ENCODE results near the genes KLHL36 and USP10.

GRCh38 chr16:81697610-81698825 is 81.1 kb upstream of the PLCG2 start:
- PRO-cap, result no peak

- PRO-cap, result no peak
These were observed 44.0 kb downstream of the PLCG2 start for GRCh38 chr16:81822829-81823710.

DNA sequence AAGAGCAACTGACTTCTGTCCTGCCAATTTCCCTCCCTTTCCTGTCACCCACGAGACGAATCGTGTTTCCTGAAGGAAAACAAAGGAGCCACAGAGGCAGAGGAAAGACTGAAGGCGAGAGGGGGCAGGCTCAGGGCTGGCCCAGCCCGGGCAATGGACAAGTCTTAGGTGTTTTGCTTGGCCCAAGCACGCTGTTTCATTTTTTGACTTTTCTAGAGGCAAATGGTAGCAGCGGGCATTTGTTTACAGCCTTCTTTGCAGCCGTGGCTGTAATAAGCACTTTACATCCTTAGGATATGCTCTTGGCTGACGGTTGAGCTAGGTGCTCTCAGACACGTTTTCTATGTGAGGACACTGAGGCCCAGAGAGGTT is 83.0 kb downstream of the PLCG2 start:
- PRO-cap, result no peak

DNA sequence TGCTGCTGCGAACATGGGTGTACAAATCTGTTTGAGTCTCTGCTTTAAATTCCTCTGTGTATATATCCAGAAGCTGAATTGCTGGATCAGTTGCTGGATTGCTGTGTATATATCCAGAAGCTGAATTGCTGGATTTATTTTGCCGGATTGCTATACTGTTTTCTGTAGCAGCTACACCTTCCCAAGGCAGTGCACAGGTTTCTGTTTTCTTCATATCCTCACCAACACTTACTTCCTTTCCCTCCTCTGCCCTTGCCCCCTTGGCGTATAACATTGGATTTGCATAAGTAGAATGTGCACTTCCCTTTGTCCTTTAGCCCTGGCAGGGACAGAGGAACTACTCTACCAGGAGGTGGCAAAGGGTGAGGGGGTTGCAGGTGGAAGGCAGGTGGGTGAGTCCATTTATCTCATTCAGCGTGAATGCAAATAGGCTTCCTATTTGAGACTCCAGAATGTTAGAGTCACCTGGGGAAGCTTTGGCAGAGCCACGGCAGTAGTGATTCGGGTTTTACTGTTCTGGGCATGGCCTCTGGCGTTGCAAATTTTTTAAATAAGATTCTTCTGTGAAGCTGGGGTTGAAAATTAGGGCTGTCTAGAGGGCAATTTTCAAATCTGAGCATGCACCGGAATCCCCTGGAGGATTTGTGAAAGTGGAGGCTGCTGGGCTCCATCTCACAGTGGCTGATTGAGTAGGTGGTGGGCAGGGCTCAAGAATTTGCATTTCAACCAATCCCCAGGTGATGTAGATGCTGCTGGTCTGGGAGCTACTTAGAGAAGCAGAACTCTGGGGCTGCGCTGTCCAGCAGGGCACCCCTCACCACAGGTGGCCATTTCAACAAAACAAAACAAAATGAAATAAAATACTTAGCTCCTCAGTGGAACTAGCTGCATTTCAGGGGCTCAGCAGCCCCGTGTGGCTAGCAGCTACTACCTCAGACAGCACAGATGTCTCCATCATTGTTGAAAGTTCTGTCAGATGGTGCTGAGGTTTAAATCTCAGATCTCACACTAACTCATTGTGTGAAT is 84.7 kb downstream of the PLCG2 start:
- PRO-cap, result no peak

DNA sequence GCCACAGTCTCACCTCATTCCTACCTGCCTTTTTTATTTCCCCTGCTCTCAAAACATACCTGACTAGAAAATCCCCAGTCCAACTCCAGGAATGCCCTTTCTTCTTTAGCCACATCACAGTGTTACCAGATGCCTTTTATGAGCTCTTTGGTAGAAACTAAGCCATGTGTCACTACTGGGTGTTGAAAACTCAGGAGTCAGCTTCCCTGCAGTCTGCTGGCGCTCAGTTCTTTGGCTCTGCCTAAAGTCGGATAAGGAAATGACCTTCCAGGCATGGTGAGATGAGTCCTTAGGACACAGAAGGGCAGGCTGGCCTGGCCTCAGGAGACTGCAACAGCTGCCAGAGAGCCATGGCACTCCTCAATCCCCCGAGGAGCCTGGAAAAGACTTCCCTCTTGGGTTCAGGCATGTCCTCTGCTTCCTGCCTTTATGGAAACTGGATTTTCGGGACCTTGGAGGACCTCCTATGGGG is 89.1 kb downstream of the CDH13 start:
- PRO-cap, result no peak

- PRO-cap, result no peak
These were observed 94.2 kb upstream of the HSBP1 start for GRCh38 chr16:83713672-83713977.

- PRO-cap, result no peak
These were observed 3.4 kb upstream of the HSBP1 start for GRCh38 chr16:83804425-83804797.

- PRO-cap, result unidirectional peak, plus-strand start at chr16:83926960
These were observed 26.3 kb upstream of the OSGIN1 start for GRCh38 chr16:83926370-83927518.

- PRO-cap, result no peak
These were observed 27.7 kb downstream of the NECAB2 start for GRCh38 chr16:83995626-83996231.

- PRO-cap, result no peak
These were observed 5.1 kb downstream of the KCNG4 start for GRCh38 chr16:84234445-84235343.

- PRO-cap, result bidirectional peak, plus-strand start at chr16:84298673, minus-strand start at chr16:84298703
These were observed 3.8 kb downstream of the WFDC1 start for GRCh38 chr16:84298486-84298931.

GRCh38 chr16:84302377-84302566 is 7.6 kb downstream of the WFDC1 start:
- PRO-cap, result unidirectional peak, minus-strand start at chr16:84302502

DNA sequence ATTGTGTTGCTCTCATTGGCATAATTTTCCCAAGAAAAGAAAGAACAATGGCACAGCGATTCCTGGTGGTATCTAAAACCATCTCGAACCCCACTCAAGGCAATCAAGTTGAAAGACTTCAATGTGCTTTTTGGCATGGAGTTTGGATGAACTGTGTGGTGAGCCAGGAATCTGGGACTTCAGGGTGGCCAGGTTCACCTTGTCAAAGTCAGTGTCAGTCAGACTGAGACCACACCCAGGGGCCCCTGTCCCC is 25.7 kb downstream of the WFDC1 start:
- PRO-cap, result no peak

DNA sequence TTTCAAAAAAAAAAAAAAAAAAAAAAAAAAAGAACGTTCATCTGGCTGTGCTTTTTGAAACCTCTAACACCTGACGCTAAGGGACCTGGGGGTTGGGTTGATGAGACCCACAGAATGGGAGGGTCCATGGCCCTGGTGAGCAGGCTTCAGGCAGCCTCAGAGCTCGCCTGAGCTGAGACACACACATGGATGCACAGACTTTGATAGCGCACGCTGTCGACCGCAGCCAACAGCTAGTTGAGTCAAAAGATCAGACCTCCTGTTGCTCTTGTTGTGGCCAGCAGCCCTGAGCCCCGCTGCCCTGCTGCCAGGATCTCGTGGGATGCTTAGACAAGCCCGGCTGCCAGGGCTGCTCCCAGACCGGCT is 19.8 kb upstream of the MEAK7 start:
- PRO-cap, result no peak

DNA sequence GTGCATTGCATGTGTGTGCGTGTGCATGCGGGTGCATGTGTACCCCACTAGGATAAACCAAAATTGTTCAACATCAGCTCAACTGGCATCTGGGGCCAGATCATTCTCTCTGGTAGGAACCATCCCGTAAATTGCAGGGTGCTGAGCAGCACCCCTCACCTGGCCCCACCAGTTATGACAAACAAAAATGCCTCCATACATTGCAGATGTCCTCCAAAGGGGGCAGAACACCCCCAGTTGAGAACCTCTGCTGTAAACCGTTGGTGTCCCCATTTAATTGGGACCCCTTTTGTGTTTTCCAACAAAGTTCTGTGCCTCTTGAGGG is 26.0 kb downstream of the COTL1 start:
- PRO-cap, result no peak

DNA sequence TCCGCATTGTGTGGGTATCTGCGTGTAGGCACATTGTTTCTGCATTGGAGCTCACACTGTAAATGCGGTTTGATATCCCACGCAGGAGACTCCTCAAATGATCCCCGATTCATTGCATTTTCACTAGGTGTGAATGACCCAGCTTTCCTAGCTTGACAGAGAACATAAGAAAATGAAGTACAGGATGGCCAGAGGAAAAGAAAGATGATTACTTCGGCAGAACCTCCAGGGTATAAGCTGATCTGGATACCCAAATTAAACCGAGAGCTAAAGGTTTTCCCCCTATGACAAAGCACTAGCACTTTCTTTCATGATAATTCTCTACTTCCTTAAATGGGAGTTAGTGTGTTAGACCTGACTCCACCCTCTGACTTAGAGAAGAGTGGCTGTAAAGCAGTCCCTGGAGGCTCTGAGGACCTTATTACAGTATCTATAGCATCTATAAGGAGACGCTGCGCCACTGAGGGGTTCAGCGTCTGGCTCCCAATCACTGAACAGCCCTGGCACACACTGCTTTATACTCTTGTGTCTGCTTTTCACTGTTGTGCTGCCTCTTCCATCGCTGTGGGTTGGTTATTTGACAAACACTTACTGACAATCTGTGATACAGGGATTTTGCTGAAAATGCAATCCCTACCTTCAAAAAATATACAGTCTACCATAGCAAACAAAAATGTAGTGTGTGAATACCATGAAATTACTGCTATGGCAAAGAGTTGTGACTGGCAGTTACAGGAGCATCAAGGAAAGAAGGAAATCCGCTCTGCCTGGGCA is 17.1 kb downstream of the COTL1 start:
- PRO-cap, result no peak

DNA sequence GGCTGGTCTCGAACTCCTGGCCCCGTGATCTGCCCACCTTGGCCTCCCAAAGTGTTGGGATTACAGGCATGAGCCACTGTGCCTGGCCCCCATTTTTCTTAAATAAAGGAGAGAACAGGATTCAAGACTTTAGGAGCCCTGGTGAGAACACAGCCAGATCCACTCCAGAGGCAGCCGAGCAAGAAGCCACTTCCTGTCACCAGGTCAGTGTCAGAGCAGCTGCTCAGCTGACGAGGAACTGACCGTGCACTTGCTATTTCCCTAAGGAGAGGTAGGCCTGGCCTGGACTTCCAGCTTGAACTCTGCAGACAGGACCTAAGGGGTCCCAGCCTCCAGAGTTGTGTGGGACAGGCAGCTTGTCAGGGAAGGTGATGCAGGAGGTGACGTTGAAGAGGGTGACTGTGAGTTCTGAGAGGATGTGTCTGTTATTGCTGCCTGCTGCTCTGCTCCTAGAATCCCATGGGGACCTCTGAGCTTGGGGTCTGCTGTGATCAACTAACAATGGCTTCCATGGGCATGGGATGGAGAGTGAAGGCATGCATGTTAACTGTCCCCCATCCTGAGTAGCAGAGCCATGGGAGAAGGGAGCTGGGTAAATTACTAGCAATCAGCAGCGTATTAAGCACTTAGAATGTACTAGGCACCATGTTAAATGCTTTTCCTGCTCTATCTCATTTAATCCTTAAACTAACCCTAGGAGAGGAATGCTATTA is 7.0 kb upstream of the KLHL36 start:
- PRO-cap, result no peak

GRCh38 chr16:84647929-84648604 is at the start of gene KLHL36:
KLHL36 (plus strand) TSS chr16:84648511.
- PRO-cap, result bidirectional peak, plus-strand start at chr16:84648522, minus-strand start at chr16:84648178

DNA sequence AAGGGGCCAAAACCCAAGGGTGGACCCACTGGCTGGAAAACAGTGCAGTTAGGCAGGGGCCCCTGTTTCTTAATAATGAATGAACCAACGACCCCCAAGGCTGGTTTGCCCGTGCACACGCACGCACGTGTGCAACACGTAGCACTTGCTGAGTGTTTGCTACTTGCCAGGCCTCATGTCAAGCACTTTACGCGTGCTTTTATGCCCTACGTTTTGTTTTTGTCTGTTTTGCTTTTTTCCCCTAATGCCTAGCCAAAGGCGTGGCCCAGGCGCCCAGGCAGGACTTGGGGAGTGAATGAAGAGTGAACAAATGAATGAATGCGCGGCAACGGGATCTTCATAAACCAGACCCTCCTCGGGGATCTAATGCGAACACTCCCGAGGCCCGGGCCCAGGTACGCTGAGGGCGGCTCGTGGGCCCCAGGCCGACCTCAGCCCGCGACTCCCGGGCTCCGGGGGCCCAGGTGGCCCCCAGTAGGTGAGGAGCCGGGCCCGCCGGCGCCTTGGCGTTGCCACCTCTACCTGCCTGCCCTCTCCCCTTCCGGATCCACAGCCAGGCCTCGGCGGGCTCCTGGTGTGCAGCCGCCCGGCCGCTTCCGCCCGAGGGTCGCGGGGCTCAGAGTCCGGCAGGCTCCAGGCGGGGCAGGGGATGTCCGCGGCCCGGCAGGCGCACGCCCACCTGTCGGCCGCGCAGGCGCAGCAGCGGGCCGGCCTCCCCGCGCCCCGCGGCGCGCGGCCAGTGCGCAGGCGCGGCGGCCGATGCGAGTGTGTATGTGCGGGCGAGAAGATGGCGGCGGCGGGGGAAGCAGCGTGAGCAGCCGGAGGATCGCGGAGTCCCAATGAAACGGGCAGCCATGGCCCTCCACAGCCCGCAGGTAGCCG is at the start of gene USP10:
TSS of gene USP10 (plus strand) at position 764 of the 882 bp plus-strand sequence.
- PRO-cap, result bidirectional peak, plus-strand start at position 790 of the sequence, minus-strand start at position 684 of the sequence

DNA sequence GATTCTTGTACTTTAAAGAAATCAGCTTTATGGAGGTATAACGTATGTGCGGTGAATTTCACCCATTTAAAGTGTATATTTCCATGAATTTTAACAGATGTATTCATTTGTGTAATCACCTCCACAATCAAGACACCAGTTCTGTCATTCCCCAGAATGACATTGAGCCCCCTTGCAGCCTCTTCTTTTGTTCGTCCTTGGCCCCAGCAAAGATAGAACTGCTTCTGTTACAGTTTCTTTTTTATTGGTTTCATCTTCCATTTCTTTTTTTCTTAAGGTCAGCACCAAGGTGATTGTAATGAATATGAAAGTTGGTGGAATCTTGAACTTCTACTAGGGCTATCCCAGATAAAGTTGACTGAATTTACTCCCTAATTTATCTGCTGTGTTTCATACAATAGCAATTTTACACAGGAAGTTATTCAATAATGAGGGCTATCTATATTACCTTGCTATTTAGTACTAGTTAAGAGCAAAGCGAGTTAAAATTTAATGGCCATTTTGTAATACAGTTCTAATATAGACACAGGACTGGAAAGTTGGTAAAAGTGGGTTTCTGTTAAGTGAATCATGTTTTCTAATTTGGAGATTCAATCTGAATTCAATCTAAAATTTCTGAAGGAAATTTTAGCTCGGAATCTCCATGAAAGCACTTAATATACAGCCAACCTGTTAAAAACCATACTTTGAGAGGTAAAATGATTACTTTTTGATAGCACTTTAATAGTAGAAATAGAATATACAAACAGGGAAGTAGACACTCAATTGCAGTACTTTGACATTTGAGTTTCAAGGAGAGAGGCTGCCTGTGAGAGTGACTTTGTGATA is 24.1 kb downstream of the USP10 start:
- PRO-cap, result no peak